AG04450 (cell line): ENCODE measurements around the gene ALDH7A1.

DNA sequence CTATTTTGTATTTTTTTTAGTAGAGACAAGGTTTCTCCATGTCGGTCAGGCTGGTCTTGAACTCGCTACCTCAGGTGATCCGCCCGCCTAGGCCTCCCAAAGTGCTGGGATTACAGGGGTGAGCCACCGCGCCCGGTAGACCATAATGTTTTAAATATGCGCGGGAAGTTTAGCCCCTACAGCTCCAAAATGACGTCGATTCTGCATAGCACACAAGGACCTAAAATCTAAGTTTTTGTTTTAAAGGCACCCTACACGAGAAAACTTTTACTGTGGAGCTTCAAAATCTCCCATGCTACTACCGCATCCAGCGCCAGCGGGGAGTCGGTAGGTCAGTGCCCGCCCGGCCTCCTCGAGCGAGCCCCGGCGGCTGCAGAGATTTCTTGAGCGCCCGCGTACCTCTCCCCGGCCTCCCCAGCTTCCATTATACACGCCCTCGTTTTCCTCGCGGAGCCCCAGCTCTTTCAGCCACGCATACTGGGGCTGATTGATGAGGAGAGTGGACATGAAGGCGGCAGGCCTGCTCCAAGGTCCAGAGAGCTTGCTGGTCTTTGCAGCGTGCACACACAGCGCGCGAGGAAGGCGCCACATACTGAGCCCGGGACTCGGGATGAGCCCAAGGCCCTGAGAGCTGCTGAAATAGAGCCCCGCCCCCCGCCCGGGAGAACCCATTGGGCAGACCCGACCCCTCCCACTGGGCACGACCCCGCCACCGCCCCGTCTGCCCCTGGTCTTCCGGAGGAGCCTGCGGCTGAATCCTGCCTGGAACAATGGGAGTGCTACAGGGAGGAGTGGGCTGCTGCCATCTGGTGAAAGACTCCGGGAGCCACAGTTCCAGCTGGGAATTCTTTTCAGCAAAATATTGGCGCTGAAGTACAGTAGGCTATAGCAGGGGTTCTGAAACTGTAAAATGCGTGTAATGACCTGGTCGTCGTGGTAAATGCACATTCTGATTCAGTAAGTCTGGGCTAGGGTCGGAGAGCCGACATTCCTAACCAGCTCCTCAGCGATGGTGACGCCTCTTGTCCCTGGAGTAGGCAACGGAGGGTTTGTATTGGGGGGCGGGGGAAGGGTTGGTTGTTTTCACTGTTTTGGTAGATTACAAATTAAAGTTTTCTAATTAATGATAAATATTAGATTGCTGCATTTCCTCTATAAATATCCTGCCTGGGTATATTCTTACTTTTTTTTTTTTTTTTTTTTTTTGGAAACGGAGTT is at the start of gene ALDH7A1:
ALDH7A1 (minus strand) TSS at position 612 of the 1,218 bp plus-strand sequence.
- CAGE, long polyA plus RNA = start-site peak on the minus strand centred at position 407 of the sequence, 9 bp wide, 83 and 40 reads in 2 replicates; start-site peak on the minus strand centred at position 576 of the sequence, 60 bp wide, 518 and 339 reads in 2 replicates
- RRBS = 4% methylated on average over 12 of the region's 61 CpGs

GRCh38 chr5:126809953-126810308 is 33.0 kb downstream of the LMNB1 start:
- CAGE, long polyA plus RNA = no peak
- RRBS = no CpG with 5 or more reads among the region's 7 CpGs

DNA sequence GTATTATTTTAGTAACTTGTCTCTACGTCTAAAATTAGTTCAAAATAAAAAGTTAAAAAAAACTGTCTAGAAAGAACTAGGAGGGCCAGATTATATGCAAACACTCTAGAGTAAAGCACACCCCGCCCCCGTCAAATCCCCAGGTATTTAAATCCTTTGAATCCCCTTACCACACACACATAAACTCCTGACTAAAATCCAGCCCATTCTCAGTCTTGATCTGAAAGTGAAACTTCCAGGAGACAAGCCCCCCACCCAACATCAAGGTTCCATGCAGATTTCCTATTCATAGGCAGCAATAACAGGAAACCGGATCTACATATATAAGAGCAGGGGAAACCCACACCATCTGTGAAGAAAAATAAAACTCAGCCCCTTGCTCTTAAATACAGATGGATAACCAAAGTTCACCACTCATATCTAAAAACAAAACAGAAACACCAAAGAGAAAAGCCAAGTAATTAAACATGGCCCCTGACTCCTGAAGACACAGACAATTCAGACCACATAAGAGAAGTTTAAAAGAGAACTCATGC is 42.3 kb downstream of the MARCHF3 start:
- CAGE, long polyA plus RNA = no peak
- RRBS = no CpG with 5 or more reads among the region's 4 CpGs

DNA sequence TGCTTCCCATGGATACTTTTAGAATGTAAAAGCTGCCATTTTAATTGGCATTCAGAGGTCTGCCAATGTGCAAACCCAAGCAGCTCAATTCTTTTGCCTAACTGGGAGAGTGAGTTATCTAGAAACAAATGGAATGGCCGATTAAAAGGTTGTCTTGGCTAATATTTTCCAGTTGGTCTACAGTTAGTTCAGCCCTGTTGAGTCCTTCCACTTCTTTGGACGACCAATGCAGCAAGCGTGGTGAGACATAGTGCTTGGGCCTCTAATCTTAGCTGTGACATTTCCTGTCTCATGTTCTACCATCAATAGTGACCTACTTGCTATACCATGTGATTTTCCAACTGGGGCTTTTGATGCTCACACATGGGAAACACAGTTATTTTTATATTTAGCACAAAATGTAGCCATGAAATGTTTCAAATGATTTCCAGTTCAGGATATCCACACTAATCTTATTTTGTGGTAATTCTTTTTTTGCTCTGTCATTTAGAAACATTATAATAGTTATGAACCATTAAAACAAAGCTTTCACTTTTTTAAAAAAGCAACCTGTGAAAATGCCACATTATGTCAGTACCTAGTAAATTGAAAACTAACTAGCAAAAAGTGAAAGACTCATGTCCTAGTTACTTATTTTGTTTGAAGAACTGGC is 18.4 kb downstream of the MARCHF3 start:
- CAGE, long polyA plus RNA = no peak
- RRBS = no CpG with 5 or more reads among the region's 3 CpGs

DNA sequence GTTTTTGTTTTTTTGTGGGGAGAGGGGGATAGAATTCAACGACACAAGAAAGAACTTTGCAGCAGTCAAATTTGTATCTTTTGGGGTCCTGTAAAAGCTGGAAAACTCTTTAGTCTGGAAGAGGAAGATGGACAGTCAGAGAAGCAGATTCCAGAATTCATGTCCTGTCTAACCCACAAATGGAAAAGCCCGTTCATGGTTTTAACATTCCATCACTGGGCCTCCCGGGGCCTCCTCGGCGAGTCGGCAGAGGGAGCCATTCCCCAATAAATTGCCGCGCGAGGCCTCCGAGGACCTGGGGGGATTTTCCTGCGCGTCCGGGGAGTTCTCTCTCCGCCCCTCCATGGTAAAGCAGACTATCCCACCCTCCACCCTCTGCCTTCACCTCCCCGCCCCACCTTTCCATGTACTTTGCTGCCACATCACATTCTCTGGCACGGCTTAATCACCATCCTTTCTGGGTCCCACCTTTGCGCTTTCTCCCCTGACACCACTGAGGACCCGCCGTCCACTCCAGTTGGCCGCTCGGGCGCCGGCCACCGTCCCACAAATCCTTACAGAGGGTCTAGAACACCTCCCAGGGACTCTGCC is 641 bp upstream of the MEGF10 start:
- CAGE, long polyA plus RNA = no peak
- RRBS = under 1% methylated on average over 8 of the region's 24 CpGs

GRCh38 chr5:127958231-127959192 is 125.1 kb upstream of the SLC12A2 start:
- CAGE, long polyA plus RNA = no peak
- RRBS = no CpG with 5 or more reads among the region's 7 CpGs

DNA sequence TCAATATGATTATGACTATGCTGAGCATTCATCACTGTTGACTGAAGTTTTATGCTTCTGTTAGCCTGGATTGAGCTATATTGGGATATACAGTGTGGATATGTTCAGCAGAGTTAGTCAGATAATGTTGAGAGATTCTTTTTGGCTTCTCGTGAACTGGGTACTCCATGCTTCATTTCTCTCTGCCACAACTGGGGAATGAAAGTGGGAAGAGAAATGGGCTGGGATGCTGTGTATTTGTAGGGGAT is 32.3 kb downstream of the SLC12A2 start:
- CAGE, long polyA plus RNA = no peak
- RRBS = no CpG with 5 or more reads among the region's 1 CpG

DNA sequence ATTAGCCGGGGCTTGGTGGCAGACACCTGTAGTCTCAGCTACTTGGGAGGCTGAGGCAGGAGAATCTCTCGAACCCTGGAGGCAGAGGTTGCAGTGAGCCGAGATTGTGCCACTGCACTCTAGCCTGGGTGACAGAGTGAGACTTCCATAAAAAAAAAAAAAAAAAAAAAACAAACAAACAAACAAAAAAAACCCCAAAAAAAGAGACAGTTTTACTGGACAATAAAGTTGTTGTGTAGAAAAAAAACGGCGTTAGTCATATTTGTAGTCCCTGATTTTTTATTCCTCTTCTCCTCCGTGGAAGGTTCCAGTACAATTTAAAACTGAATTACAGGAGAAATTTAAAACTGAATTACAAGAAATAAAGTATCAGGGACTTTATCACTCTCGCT is 18.6 kb downstream of the MINAR2 start:
- CAGE, long polyA plus RNA = no peak
- RRBS = no CpG with 5 or more reads among the region's 7 CpGs

- CAGE, long polyA plus RNA = no peak
- RRBS = no CpG with 5 or more reads among the region's 7 CpGs
These were observed 732 bp downstream of the LYRM7 start for GRCh38 chr5:131171456-131171895.

DNA sequence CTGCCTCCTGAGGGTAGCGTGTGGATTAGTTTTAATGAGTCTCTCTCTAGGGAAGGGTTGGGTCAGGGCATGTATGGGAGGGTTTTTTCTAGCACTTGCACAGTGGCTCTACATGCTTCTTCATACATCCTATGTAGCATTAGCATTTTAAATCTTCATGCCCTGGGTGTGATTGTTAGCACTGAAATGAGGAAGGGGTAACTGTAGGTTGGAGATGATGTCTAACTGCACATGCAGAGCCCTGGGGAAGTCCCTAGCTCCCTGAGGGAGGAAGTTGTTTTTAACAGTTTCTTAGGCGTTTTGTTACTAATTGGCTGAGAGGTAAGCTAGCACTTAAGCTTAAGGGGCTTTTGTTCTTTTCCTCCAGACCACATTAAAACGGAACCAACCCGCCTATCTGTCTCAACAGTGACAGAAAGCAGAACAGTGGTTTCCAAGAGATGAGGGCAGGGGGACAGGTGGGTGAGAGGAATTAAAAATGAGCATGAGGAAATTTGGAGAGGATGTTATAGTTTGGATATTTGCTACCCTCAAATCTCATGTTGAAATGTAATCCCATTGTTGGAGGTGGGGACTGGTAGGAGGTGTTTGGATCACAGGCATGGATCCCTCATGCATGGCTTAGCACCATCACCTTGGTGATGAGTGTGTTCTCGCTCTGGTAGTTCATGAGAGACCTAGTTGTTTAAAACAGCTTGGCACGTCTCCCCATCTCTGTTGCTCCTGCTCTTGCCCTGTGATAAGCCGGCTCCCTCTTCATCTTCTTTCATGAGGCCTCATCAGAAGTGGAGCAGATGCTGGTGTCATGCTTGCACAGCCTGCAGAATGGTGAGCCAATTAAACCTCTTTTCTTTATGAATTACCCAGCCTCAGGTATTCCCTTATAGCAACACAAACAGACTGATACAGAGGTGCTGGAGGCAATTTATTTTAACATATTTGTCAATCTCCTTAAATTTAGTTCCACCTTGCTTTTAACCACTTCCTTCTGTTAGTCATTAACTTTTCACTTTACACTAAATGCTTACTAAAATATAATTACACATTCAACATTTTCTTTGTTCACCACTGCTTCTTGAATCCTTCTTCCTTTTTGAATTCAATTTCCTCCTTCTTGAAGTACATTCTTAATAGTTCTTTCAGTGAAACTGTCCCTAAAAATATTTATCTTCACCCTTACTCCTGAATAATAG is 39.0 kb downstream of the LYRM7 start:
- CAGE, long polyA plus RNA = no peak
- RRBS = no CpG with 5 or more reads among the region's 7 CpGs

DNA sequence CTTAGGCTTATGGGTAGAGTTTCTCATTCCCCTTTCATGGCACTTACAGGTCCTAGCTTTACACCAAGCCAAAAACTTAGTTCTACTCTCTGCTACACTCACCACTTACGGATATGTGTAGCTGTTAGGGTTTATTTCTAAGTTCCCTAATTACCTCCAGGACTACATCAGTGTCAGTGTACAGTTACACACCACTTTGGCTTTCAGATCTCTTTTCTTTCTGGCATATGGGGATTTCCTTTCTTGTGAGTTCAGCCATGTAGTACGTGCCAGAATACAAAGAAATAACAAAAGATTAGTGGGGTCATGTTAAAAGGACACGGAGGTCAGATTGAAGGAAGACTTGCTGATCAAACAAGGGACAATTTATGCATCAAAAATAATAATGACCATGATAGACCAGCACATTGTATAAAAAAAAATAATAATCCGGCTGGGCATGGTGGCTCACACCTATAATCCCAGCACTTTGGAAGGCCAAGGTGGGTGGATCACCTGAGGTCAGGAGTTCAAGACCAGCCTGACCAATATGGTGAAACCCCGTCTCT is 41.8 kb downstream of the LYRM7 start:
- CAGE, long polyA plus RNA = no peak
- RRBS = no CpG with 5 or more reads among the region's 5 CpGs

GRCh38 chr5:131223862-131224337 is 40.0 kb upstream of the CDC42SE2 start:
- CAGE, long polyA plus RNA = no peak
- RRBS = no CpG with 5 or more reads among the region's 2 CpGs

GRCh38 chr5:131224377-131225058 is 39.3 kb upstream of the CDC42SE2 start:
- CAGE, long polyA plus RNA = no peak
- RRBS = no CpG with 5 or more reads among the region's 5 CpGs

DNA sequence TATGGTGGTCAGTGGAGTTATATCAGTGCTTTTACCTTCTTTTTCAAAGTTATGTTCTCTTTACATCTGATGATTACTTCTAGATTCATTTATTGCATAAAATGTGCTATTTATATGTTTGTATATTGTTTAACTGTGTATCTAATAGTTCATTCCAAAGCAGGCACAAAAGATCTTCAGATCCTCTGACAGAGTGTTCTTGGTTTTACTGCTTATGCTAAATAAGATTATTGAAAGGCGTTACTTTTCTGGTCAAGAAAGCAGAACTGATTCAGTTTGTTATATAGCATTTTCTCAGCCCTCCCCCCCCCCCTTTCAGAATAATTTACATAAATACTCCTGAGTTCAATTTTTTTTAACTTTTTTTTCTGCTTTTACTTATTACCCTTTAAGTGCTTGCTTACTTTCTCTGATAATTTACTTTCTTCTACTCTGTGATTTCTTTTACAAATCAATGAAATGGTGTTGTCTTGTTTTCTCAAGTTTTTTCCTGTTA is 15.3 kb downstream of the CDC42SE2 start:
- CAGE, long polyA plus RNA = no peak
- RRBS = no CpG with 5 or more reads among the region's 1 CpG

GRCh38 chr5:131364522-131365003 is 100.7 kb downstream of the CDC42SE2 start:
- CAGE, long polyA plus RNA = no peak
- RRBS = no CpG with 5 or more reads among the region's 1 CpG

DNA sequence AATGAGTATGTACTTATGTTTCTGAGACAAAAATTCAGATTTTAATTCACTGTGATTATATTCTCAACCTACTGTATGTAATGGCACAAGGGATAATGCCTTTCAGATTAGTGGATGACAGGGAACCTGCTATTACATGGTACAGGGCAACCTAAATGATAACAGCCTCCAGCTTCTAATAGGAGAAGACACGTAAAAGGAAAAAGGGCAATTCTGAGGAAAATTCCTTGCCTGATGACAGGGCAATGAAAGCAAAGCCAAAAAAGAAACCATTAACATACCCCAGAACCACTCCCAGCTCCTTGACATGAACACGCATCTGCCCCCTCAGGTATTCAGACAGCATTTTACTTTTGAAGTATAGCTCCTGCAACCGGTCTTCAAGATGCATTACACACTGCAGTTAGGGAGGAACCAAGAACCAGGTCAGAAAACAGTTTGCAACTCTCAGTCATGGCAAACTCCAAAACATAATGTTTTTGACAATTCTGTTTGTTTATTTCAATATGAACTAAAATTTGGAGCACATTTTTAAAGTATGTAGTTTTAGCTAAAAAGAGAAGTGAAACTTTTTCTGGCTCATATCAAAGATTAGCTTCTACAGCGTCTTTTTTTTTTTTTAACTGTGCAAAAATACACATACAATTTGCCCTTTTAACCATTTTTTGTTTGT is 11.9 kb upstream of the RAPGEF6 start:
- CAGE, long polyA plus RNA = no peak
- RRBS = no CpG with 5 or more reads among the region's 4 CpGs

- CAGE, long polyA plus RNA = no peak
- RRBS = no CpG with 5 or more reads among the region's 5 CpGs
These were observed 54.0 kb upstream of the RAPGEF6 start for GRCh38 chr5:131688569-131689853.

DNA sequence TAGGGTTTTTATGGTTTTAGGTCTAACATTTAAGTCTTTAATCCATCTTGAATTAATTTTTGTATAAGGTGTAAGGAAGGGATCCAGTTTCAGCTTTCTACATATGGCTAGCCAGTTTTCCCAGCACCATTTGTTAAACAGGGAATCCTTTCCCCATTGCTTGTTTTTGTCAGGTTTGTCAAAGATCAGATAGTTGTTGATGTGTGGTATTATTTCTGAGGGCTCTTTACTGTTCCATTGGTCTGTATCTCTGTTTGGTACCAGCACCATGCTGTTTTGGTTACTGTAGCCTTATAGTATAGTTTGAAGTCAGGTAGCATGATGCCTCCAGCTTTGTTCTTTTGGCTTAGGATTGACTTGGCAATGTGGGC is 64.4 kb downstream of the FNIP1 start:
- CAGE, long polyA plus RNA = no peak

DNA sequence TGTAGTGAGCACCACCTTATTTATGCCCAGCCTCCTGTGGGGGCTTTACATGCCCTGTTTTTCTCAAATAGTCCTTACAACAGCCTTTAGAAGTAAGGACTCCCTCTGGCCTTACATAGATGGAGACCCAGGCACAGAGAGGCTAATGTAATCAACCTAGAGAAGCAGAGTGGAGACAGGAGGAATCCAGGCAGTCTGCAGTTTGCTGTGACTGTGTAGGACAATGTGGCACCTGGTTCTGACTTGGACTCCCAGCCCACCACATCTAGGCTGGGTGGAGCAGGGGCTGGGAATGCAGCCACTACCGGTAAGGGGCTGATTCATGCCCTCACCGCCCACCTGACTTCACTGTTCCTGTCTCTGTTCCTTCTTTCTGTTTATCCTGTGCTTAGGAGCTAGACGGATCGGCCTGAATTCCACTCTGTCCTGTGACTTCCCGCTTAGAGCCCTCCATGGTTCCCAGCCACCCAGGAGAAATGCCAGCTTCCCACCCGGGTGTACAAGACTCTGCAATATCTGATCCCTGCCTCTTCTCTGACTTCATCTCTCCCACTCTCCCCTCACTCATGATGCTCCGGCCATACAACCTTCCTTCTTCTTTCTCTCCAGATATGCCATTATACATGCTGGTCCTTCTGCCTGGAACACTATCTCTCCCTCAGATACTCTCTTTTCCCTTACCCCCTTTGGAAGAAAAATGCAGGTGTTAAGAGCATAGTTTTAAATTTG is 2.6 kb downstream of the PDLIM4 start:
- CAGE, long polyA plus RNA = no peak
- RRBS = 41% methylated on average over 2 of the region's 7 CpGs

DNA sequence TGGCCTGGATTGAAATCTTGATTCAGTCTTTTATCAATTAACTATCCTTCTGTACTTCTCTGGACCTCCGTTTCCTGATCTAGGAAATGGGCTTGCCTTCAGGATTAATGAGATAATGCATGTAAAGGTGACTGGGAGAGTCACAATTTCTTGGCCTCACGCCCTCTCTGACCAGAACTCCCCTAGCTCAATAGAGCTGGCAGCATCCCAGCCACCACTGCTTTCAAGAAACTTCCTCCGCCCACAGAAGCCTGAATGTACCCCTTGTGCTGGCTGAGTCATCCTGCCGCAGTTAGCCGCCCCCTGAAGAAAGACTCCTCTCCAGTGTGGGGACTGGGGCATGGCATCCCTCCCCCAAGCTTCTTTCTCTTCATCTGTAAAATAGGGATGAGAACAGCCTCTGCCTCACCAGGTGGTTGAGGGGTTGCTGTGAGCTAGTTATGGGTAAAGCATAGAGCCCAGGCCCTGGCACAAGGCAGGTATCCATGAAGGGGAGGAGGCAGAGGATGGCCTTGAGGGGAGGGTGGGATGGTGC is 3.2 kb downstream of the PDLIM4 start:
- CAGE, long polyA plus RNA = no peak
- RRBS = no CpG with 5 or more reads among the region's 5 CpGs